Left colon (tissue), 1 donor: ENCODE measurements around the genes ANKRD50, SLC25A31 and PGRMC2.

DNA sequence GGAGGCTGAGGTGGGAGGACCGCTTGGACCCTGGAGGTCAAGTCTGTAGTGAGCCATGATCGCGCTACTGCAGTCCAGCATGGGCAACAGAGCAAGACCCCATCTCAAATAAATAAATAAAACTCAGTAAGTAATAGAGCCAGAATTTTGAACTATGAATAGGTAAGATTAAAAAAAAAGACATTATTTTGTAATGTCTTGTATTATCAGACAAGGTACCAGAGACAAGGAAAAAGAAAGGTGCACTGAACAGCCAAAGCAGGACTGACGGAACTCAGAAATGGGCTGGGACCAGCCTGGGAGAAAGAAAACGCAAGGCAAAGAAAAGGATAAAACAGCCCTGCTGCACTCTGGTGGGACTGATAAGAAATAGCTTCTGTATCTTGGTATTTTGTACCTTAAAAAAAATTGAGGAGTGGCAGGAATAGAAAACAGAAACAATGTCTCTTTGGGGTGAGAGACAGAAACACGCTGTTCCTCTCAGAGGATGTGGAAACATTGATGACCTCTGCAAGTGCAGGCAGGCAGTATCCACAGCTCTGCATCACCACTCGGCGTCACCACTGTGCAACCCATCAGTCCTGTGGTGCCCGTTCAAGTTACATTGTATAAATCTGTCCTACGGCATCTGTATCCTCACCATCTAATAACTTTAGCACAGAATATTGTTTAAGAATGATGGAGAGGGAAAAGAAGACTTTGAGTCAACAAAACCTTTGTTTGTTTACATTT, 152.5 kb upstream of the SPRY1 start:
- PRO-cap: no peak

- PRO-cap: no peak
Observed at GRCh38 chr4:123422224-123422640, 25.6 kb downstream of the SPRY1 start.

DNA sequence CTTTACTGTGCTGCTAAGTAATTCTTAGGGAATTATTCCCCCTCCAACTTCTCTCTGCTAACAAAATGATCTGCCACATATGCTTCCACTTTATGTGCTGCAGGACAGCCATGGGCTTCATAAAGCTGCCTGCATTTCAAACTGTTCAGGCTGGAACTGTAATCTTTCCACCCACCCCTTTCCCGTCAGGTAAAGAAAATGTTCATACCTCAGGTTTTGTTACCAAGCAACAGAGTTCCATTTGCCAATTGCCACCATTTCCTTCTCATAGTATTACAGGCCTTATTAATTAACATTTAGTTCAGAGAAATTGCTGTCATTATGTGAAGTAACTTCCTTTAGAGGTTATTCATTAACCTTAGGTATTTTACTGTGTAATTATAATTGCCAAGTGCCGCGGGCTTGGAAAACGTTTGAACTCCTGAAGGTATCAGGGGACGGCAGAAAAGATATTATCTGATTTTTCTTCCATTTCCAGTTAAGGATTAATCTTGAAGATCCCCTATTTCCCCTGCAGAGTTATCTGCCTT, 149.5 kb downstream of the SPRY1 start:
- PRO-cap: bidirectional peak, plus-strand start at position 390 of the sequence, minus-strand start at position 152 of the sequence

DNA sequence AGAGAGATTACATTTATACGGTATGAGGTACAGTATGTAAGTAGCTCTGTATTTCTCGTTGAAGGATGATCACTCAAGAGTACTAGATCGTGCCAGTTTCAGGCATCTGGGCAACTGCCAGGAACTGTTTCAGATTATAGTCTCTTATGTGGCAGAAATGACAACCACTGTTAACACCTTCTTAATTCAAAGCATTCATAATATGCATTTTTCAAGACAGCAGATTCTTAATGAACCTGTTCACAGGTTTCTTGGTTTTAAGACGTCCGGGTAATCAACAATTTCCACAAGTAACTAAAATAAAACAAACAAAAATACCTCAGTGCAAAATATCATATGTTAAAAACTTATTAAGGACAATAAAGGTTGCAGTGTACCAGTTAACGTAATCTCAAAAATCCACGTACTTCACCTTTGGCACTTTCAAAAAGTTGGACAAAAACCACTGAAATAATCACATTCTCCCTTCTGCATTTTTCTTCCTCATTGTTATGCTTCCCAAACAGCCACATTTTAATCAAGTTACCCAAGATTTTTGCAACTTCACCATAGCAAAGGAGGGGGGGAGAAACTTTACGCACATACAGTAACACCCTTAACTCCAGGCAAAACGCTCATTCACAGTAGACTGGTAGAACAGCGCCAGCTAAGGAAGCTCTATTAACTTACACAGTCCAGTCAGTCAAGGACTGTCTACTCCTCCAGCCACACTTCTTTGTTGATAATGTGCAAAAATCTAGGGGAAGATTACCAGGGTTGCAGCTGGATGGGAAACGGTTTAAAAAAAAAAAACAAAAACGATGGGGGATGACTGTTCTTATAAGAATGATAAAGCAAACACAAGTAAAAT, 1.3 kb downstream of the ANKRD50 start:
- PRO-cap: unidirectional peak, plus-strand start at position 617 of the sequence

DNA sequence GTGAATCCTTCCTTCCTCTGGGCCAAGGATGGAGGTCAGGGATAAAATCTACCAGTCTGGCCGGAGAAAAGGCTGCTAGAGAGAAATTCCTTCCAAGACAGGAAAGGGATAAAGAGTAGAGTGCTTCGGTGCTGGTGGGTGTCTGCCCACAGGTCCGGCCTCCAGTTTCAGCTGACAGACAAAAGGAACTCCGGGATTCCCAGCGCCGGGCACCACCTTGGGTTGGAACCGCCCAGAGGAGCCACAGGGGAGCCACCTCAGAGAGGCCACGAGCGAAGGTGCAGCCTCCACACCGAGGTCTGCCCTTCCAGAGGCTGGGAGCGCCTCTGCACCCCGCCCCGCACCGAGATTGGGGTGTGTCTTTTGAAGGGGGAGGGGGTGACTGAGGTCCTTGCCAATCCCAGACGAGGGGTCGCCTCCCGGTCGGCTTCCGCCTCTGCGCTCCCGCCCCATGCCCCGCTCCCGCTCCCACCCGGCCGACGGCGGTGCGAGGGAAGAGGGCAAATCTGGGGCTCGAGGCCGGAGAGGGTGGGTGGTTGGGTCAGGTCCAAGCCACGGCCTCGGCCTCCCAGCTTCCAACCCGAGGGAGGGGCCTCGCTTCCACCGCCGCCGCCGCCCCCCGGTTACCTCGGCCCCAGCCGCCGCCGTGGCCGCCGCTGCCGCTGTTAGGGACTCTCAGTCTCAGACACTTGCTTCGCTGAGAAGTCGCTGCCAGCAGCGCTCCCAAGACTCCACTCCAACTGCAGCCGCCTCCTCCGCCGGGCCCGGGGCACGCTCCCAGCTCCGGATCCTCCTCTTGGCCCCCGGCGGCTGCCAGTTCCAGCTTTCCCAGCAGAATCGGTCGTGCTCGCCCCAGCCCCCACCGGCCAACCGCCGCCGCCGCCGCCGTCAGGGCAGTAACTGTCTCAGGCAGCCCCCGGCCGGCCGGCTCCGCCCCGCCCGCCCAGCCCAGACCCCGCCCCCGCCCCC, at the start of gene ANKRD50:
Gene ANKRD50, minus strand, starts transcription at position 902 of the 969 bp plus-strand sequence.
- PRO-cap: bidirectional peak, plus-strand start at position 479 of the sequence, minus-strand start at position 301 of the sequence; unidirectional peak, minus-strand start at position 677 of the sequence; bidirectional peak, plus-strand start outside the sequence, minus-strand start at position 872 of the sequence

DNA sequence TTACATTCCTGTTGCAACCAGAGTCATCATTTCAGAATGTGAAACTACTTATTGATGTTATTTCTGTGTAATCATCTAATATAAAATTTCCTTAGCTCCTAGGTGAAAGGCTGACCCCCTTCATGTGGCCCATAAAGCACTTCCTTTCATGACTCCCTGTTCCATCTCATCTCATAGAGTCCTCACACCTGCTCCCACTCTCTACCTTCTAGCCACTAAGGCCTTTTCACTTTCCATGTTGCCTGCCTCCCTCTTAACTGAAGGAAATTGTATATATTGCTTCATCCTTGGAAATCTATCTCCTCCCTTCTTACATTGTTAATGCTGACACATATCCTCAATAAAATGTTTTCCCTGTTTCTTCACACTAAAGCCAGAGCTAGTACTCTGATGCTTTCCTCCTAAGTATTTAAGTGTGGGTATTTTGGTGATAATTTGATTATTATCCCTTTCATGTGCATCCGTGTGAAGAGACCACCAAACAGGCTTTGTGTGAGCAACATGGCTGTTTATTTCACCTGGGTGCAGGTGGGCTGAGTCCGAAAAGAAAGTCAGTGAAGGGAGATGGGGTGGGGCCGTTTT, 830.1 kb downstream of the FAT4 start:
- PRO-cap: no peak

- PRO-cap: no peak
Observed at GRCh38 chr4:126735003-126736031, 897.4 kb upstream of the INTU start.

- PRO-cap: no peak
Observed at GRCh38 chr4:126778319-126778838, 854.4 kb upstream of the INTU start.

DNA sequence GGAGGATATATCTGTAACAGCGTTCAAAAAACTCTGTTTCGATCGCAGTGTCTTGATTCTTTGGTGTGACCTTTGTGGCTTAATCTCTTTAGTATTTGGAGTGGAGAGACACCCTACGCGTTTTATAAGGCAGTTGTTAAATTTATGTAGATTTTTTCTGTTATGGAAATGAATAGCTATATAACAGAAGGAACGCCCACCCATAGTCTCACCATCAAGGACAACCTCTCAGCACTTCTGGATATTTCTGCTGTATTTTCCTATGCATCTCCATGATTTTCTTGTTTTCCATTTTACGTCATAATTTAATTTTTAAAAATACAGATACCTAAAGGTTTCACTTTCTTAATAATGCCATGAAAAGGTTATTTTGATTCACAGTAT, 705 bp downstream of the INTU start:
- PRO-cap: no peak

GRCh38 chr4:127730023-127730733, at the start of gene SLC25A31:
Gene SLC25A31 (plus strand): TSS chr4:127730400.
- PRO-cap: no peak

GRCh38 chr4:128061619-128062923, 959 bp downstream of the LARP1B start:
- PRO-cap: bidirectional peak, plus-strand start at chr4:128061725, minus-strand start at chr4:128061753; bidirectional peak, plus-strand start at chr4:128062038, minus-strand start at chr4:128061947; bidirectional peak, plus-strand start at chr4:128062472, minus-strand start at chr4:128062345

DNA sequence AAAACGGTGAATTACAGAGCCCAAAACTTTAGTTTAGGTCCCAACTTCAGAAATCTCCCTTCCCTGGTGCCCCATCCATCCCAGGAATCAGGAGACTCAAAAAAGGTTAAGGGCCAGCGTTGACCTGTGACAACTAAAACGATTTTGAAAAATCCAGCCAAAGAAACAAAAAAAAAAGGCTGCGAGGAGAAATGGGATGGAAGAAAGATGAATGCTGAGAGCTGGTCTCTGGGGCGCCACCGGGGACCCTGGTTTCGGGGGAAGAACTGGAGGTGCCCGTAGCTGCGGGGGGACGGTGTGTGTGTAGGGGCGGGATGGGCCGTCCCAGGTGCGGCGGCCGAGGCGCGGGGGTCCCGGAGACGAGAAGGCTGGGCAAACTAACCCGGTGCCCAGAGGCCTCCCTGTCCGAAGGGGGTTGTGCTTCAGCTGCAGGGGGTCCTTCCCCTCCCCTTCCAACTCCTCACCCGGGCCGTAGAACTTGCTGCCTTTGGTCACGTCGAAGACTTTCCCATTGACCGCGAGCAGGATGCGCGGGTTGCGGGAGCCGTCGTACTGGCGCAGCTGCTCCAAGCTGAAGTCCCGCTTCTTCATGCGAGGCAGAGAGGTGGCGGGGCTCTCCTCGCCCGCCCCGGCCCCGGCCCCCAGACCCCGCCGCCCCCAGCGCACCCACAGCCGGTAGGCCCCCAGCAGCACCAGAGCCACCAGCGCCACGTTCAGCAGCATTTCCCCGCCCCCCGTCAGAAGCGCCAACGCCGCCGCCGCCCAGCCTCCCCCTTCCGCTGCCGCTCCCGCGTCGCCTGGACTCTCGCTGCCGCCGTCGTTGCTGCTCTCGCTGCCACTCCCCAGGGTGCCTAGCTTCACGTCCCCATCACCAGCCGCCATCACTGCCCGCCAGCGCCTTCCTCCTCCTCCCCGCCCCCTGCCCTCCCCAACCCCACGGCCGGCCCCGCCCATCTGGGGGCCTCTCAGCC, at the start of gene PGRMC2:
Gene PGRMC2, minus strand, starts transcription at position 905 of the 971 bp plus-strand sequence.
- PRO-cap: bidirectional peak, plus-strand start at position 511 of the sequence, minus-strand start at position 451 of the sequence; bidirectional peak, plus-strand start outside the sequence, minus-strand start at position 883 of the sequence

DNA sequence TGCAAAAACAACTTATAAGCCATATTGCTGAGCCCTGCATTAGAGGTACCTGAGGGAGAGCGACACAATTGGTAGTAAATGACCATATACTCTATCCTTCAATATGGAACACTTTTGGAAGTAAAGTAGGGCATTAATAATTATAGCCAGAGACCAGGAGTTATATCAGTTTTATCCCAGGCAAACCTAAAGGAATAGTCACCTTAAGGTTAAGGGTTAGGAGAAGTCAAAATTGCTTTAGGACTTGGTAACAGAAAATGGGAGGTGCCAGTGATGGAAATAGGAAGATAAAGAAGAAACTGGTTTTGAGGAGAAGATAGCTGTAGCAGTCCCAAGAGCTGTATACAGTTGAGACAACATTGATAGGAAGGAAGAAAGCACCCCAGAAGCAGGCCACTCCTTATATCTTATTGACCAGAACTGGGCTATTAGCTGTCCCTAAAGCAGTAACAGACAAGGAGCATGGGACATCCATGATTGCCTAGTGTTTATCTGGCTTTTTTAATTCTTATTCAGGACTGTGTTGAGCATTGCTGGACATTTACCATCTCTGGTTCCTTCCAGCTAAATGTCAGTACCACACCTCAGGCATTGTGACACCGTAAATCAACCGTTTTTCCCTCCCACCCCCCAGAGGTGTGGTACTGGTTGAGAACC, 1.9 kb upstream of the PGRMC2 start:
- PRO-cap: no peak

GRCh38 chr4:128394485-128394834, 106.8 kb upstream of the PGRMC2 start:
- PRO-cap: no peak

DNA sequence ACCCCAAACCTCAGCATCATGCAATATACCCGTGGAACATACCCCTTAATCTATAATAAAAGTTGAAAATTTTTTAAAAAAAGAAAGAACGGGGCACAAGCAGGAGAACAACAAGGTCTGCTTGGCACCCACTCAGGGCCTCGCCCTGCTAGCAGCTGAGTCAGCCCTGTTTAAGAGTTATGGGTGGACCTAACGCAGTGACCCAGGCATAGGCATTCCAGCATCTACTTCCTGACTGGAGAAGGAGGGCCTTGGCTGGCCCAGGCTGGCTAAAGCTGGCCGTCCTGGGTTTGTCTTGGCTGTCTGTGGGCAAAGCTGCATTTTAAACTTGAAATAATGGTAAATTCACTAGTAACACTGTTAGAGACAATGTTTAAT, 236.7 kb upstream of the PGRMC2 start:
- PRO-cap: no peak

GRCh38 chr4:128783191-128783656, 26.3 kb upstream of the JADE1 start:
- PRO-cap: no peak

DNA sequence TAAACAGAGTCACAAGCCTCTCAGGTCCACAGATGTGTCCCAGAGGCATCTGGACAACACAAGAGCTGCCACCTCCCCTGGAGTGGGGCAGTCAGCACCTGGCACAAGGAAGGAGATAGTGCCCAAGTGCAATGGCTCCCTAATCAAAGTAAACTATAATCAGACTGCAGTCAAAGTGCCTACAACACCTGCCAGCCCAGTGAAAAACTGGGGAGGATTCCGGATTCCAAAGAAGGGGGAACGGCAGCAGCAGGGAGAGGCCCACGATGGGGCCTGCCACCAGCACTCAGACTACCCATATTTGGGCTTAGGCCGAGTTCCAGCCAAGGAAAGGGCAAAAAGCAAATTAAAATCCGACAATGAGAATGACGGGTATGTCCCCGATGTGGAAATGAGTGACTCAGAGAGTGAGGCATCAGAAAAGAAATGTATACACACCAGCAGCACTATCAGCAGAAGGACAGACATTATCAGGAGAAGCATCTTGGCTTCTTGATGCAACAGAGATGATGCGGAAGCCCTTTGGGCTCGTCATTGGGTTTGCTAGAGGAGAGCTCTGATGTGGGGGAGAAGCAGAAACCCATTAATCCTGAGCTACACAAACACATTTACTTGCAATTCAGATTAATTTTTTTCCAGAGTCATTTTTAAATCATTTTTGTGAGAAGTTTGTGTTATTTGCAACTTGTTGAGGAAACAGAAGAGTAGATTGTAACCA, 62.4 kb downstream of the JADE1 start:
- PRO-cap: no peak

- PRO-cap: unidirectional peak, minus-strand start at chr4:129134006
Observed at GRCh38 chr4:129133739-129134117, 37.8 kb downstream of the C4orf33 start.

DNA sequence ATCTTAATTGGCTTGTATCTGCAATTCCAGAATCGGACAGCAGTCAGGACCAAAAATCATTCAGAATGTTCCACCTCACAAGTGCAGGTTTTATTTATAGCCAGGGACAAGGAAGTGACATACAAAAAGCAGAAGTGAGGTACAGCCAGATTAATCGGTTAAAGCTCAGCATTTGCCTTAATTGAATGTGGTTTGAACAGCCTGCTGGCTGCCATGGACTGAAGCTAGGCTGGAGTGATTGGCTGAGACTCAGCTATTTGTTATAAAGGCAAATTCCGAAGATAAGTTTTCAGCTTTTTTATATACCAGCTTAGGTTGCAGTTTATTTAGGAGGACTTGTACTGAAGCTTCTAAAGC, 932.6 kb downstream of the C4orf33 start:
- PRO-cap: no peak

DNA sequence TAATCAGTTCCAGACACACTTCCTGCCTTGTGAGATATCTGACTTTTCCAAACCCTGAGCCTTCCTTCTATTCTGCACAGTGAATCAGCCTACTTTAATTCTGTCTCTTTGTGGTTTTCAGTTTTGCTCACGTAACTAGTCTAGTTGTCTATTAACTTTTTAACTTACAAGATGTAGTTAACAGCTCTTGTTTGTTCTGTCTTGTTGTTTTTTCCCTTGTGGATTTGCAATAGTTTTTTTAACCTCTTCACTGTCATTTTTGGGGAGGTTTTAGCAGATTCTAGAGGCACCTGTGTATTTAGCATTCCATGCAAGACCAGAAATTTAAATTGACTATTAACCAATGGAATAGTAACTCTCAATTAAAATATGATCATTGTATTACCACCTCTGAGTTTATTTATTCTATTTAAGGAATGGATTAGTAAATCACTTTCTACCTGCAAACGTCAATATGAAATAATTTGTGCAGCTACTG, 948.0 kb downstream of the C4orf33 start:
- PRO-cap: no peak